Urinary bladder (tissue), 3 donors: ENCODE measurements around the genes PRDX5 and MAP4K2.

DNA sequence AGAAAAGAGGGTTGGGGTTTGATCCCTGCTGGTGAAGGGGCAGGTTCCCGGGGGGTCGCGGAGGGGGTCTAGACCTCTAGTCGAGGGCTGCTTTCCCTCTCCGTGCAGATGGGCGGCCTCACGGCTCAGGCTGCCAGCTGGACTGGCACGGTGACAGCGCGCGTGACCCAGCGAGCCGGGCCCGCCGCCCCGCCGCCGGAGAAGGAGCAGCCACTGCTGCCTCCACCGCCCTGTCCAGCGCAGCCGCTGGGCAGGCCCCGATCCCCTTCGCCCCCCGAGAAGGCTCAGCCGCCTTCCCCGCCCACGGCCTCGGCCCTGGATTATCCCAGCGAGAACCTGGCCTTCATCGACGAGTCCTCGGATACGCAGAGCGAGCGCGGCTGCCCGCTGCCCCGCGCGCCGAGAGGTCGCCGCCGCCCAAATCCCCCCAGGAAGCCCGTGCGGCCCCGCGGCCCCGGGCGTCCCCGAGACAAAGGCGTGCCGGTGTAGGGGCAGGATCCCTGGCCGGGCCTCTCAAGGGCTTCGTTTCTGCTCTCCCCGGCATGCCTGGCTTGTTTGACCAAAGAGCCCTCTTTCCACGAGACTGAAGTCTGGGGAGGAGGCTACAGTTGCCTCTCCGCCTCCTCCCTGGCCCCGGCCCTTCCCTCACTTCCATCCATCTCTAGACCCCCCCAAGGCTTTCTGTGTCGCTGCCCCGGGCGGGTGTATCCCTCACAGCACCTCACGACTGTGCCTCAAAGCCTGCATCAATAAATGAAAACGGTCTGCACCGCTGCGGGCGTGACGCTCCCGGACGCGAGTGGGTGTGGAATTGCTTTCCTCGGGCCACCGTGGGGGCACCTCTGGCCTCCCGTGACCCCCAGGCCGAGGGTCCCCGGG lies 681 bp upstream of the CATSPERZ start:
- PRO-cap: unidirectional peak, plus-strand start at position 192 of the sequence
- RAMPAGE, long total RNA: no peak

DNA sequence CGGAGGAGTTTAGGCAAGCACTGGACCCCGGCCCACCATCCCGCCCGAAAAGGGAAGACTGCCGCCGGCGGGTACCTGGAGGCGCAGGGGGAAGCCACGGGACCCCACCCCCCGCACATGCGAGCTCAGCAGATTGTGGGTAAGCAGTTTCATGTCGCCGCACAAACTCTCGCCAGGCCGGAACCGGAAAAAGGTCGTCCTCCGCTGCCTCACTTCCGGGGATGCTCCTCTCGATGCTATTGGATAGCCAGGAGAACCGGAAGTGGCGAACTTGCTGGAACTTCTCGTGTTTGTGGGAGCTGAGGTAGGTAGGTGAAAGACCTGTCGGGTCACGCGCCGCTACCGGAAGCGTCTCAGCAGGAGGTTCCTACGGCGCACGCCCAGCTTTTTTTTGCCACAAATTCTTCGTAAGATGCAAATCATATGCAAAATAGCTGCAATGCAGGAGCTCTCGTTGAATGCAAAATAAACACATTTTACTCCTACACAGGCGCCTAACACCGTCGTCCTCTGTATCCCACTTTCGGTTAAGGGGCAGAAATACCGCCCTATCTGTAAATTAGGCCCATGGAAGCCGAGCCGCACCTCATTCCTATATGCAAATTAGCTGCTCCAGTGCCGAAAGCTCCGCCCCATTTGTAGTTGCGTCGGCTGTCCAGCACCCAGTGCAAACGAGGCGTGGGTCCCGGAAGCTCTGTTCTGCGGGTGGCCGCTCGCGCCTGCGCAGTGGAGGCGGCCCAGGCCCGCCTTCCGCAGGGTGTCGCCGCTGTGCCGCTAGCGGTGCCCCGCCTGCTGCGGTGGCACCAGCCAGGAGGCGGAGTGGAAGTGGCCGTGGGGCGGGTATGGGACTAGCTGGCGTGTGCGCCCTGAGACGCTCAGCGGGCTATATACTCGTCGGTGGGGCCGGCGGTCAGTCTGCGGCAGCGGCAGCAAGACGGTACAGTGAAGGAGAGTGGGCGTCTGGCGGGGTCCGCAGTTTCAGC lies at the start of gene PRDX5:
PRDX5 (plus strand) TSS at position 748 of the 983 bp plus-strand sequence.
- PRO-cap: bidirectional peak, plus-strand start at position 304 of the sequence, minus-strand start at position 168 of the sequence; bidirectional peak, plus-strand start at position 777 of the sequence, minus-strand start at position 701 of the sequence
- RAMPAGE, long total RNA: start-site peak on the minus strand centred at position 161 of the sequence, 98 bp wide, 2,655 and 4,921 reads in 2 replicates; start-site peak on the plus strand centred at position 833 of the sequence, 172 bp wide, 909 and 582 reads in 2 replicates

DNA sequence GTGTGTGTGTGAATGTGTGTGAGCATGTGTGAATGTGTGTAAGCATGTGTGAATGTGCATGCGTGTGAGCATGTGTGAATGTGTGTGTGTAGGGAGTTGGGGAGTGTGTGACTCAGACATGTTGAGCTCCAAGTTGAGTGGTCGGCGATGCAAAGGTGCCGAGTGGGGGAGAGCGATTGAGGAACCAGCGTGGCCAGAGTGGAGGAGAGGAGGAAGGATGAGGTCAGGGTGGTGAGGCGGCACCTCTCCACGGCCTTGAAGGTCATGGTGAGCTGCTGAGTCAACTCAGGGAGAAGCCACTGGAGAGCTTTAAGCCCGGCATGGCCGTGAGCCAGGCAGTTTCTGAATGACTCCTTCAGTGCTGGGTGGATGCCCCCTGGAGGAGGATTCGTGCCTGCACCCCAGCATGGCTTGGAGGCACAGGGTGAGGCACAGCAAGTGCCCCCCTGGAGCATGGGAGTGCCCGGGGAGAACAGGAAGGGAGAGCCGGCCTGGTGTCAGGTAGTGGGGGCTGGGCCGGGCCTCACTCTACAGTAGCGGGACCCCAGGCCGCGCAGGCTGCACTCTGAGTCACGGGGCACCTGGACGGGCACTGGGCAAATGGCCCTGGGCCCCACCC lies 8.3 kb upstream of the CCDC88B start:
- PRO-cap: no peak
- RAMPAGE, long total RNA: no peak

DNA sequence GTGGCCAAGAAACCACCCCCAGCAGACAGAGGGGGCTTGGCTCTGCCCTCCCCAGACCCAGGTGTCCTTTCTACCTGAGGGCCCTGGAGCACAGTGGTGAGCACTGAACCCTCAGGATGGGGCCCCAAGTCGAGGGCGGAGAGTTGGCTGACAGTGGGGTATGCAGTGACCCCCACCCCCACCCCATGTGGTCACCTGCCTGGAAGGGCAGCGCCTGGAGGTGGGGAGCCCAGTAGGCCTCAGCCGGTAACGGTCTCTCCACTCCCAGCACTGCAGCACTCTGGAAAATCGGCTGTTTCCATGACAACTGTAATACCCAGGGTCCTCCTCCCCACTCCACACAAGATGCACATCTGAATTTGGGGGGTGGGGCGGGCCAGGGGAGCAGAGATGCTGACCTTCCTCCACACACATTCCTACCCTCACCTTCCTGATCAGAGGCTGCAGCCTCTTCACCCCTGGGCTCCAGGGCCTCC lies 46.2 kb downstream of the SLC22A12 start:
- PRO-cap: no peak
- RAMPAGE, long total RNA: no peak

DNA sequence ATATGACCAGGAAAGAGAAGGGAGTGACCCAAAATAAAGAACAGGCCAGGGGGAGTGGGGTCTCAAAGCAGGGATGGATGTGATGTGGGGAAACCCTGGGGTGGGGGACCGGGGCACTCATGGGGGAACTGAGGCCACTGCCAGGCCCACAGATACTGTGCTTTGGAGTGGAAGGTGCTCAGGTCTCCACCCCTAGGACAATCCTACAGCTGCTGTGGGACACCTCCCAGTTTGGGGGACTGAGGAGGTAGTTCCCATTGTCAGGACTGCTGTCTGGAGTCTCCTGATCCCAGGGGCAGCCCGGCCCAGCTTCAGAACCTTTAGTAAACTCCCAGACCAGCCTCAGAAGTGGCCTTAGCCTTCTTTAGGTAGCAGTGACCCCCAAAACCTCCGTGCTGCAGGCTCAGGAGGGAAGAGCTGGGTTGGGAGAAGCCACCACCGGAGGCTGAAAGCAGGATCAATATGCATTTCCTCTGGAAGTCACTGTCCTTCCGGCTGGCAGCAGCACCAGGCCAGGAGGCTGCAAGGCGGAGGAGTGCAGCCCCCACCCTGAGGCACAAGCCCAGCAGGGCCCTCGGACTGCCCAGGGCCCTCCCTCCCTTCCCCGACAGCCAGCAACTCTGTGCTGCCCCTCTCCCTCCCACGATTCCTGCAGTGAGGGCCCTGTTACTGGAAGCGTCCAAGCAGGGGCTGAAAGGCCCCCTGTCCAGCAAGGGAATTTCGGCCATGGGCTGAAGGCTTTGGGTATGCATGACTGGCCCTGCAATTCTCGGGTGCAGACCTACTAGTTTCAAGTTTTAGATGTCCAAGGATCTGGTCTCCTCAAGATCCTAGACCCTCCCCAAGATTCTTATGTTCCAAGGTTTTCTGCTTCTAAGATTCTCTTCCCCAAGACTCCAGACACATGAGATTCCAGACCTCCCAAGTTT lies 3.2 kb upstream of the NRXN2 start:
- PRO-cap: no peak
- RAMPAGE, long total RNA: no peak

GRCh38 chr11:64745696-64746522 lies 2.0 kb upstream of the RASGRP2 start:
- PRO-cap: unidirectional peak, minus-strand start at chr11:64745726; bidirectional peak, plus-strand start at chr11:64746309, minus-strand start at chr11:64746093
- RAMPAGE, long total RNA: no peak

- PRO-cap: bidirectional peak, plus-strand start at chr11:64777827, minus-strand start at chr11:64777695
- RAMPAGE, long total RNA: no peak
Observed at GRCh38 chr11:64777287-64778253, 772 bp downstream of the SF1 start.

- PRO-cap: bidirectional peak, plus-strand start at chr11:64803302, minus-strand start at chr11:64803136; bidirectional peak, plus-strand start at chr11:64803771, minus-strand start at chr11:64803616
- RAMPAGE, long total RNA: no peak
Observed at GRCh38 chr11:64802771-64803939, at the start of gene MAP4K2. Gene MAP4K2 (minus strand): TSS chr11:64803214.

DNA sequence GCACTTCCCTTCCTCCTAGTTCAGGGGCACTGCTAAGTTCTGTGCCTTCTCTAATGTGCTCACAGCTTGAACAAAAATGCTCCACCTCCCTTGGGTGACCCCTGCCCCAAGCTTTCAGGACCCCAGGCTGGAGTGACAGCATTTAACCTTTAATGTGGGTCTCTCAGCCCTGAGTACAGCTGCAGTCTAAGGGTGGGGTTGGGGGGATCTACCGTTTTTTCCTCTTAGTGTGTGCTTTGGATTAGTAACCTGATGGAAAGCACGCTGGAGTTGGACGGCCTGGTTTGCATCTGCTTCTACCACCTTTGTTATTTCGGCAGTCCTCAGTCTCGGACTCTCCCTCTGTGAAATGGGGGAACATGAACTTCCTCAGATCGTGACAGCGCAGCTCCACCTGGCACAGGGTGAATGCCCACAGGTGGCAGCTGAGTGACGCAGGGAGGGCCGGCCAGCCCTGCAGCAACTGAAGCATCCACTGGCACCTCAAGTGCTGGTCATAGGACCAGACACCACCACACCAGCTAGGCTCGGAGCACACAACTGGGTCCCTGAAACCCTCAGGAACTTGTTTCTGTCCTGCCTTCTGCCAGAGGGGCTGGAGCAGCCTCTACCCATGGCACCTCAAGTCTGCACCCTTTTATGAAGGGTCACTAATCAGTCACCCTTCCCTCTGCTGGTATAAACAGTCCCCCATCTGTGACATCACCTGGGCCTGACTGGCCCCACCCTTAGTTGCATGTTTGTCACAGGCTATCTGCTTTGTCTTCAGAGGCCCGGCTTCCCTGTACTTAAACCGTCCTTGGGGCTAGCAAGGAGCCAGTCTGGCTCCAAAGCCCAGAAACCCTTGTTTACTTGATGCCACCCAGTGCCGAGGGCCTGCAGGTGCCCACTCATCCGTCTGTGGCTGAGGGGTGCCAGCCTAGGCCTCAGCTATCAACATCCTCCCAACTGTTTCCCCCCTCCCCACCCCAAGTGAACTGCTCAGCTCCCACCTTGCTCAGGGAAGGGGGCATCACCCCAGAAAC lies 7.4 kb upstream of the CDC42BPG start:
- PRO-cap: no peak
- RAMPAGE, long total RNA: no peak

DNA sequence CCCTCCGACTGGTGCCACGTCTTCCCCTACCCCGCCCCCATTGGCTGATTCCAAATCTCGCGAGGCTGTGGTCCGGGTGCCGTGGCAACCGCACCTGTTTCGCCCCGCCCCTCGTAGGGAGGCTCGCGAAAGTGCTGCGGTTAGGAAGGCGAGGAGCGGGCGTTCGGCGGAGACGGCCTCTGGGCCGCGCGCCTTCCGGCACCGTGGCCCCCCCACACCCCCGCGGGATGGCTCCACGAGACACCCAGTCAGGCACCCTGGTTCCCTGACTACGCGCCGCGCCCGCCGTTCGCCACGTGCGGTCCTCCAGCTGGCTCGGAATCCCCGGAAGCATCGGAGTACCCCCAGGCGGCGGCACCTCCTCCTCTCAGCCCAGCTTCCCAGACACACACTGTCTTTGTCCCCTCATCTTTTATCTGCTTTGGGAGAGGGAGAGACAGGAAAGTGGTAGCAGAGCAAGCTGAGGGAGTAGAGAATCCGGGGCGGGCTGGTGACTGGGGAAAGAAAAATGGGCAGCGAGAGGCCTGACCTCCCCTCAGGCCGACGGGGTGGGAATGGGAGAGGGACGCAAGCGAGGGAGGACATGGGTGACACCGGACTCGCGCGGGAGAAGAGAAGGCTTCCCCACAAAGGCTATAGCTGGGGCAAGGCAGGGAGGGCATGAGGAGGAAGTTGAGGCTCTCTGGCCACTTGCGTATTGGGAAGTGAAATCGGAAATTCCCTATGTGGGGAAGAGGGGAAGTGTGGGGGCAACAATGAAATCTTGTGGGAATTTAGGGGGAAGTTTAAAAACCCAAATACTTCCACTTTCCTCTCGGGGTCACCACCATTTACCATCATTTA lies 541 bp upstream of the EHD1 start:
- PRO-cap: bidirectional peak, plus-strand start at position 143 of the sequence, minus-strand start outside the sequence
- RAMPAGE, long total RNA: no peak

DNA sequence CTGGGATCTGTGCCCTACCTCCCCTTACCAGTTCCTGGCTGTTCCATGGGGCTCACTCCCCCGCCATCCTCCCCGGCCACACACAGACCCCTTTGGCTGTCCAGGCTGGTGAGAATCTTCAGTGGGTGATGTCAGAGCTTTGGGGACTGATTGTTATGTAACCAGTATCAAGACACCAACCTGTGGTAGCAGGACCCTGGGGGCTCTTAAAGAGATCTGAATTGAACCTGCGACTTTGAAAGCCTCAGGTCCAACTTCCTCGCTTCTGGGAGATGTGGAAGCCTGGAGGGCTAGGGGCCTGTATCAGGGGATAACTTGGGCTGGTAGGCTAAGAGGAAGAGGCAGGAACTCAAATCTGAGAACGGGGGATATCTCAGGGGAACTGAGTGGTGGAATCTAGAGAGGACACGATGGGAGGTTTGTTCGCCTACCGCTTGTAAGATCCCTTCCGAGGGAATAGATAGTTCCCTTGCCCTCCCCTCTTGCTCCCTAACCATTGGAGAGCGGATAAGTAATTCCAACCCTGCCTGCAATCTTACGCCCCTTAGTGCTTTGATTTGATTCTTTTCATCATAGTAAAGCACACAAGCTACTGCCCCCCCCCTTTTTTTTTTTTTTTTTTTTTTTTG lies 1.3 kb upstream of the EHD1 start:
- PRO-cap: no peak
- RAMPAGE, long total RNA: no peak

DNA sequence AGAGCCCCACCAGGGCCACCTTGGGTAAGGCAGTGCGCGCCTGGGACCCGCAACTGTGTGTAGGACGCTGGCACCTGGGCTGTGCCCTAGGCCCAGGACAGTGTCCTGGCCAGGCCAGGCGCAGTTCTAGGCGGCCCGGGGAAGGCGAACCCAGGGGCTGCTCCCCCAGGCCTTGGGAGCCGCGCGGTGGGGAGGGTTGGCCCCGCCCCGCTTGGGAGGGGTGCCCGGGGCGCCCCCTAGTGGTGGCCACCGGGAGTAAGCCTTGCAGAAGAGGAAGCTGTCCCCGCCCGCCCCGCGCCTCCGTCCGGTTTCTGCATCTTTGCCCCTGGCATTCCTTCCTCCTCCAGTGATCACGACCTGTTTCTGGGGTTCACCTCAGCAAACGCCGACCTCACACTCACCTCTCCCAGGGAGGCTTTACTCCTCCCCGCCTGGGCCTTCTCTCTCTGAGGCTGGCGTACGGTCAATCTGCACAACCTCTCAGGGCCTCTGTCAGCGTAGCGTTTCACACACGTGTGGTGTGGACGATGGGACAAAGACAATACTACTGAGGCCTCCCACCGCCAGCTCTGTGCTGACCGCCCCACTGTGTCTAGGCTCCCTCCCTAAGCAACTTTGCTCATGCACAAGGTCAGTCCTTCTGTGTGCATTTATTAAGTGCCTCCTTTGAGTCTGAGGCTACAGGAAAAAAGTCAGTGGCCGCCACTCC lies 9.6 kb upstream of the EHD1 start:
- PRO-cap: no peak
- RAMPAGE, long total RNA: no peak

DNA sequence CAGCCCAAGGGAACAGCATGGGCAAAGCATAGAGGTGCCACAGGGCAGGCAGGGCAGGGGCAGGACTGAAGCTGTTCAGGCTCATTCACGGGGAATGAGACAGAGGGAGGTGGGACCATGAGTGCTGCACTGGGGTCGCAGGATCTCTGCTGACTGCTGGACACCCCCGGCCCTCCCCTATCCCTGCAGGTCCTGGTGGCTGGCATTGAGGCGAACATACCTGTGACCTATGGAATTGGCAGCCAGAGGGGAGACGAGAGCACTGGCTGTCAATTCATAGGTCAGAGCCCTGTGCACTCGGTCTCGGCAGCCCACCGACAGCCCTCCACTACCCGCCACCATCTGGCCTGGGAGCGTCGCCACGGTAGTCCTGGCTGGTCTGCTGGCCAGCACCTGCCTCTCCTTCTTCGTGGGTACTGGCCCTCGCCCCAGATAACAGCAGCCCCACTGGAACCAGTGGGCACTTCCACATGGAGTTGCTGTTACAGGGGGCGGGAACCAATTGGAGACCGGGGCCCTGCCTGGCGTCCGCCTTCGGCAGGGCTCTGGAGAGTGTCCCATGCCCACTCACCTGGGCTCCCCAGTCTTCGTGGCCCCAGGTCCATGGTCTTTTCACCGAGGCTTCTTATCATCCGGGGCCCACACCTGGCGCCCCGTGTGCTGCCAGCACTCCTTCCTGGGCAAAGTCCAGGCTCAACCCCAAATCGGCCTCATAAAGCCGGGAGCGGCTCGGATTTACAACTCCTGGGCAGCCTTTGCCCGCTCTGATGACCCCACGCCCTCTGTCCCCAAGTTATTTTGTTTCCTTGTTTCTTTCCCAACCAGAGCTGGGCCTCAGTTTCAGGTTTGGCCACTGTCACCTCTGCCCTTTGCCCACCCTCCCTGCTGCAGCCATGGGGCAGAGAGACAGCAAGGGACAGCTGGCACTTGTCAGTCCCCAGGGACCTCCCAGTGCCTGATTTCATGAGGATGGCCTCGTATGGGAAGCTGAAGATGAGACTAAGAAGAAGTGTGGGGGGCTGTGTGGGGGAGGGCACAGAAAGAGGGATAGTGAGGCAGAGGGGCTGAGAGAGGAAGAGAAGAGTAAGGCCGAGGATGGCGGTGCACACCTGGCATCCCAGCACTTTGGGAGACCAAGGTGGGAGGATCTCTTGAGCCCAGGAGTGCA lies 12.9 kb upstream of the EHD1 start:
- PRO-cap: no peak
- RAMPAGE, long total RNA: no peak

DNA sequence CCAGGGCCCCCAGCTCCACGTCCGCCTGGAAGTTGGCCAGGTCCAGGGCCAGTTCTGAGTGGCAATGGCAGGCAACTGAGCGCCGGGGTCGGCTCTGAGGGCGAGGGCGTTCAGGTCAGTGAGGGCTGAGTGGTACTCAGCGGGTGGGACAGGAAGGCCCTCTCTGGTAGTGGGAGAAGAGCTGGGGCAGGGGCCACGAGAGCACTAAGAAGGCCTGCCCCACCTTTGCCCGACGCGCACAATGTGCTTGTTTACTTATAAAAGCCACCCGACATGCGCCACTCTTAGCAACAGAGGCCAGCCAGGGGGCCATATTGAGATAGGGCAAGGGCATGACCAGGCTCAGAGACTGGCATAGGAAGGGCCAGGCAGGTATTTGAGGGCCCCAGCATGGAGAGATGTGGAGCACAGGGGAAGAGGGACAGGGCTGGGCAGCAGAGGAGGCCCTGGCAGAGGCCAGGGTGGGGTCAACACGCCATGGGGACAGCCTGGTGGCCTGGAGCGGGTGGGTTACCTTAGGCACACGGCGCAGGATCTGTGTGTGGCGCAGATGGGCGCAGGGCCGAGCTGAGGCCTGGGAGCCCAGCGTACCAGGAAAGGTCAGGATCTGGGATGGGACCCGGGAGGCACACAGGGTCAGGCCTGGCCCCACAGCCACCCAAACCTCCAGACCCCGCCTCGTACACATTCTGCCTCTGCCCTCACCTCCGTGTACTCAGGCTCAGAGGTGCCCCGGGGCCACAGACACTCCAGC lies 6.7 kb downstream of the ATG2A start:
- PRO-cap: no peak
- RAMPAGE, long total RNA: no peak

DNA sequence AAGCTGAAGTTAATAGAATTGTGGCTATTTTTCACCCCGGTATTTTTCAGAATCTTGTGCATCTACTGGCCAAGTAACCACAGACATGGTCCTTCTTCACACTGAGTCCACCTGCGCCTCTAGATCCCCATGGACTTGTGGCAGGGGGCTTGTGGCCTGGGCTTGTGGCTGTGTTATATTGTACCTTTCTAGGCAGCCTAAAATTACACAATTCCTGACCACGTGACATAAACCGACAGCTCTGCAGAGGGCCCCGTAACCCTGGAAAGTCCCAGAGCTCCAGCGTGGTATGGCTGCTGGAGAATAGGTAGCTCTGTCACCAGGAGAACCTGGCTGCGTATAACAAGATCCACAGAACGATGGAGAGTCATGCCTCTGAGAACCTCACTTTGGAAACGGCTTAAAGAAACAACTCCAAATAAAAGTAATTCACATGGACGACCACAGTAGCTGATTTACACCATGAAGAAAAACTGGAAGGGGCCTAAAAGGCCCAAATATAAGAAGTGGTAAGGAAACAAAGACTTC lies 11.0 kb upstream of the NAALADL1 start:
- PRO-cap: no peak
- RAMPAGE, long total RNA: no peak

DNA sequence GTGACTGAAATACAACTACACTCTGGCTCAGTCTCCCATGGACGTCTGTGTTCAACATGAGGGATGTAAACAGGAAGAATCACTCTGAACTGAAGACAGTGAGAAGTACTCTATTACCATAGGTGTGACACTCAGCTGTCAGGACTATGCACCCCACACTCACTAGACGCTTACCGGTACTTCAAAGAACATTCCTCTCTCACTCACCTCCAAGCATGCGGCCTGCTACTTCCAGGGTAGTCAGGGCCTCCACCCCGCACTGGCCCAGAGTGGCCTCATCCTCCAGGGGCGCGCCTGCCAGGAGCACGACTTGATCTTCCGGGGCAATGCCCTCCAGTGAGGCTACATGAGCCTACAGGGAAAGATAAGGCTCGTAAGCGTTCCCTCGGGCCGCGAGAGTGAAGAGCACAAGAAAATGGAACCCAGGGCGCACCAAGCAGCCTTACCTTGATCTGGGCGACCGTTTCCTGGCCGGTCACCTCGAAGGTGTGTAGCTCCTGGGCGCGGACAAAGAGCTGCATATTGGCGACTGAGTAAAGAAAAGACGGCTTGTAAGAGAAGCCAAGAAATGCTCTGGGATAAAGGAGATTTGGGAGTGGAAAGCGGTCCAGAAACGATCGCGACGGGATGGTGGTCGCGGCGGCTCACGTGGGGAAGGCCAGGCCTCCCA lies 506 bp downstream of the FAU start:
- PRO-cap: no peak
- RAMPAGE, long total RNA: no peak

DNA sequence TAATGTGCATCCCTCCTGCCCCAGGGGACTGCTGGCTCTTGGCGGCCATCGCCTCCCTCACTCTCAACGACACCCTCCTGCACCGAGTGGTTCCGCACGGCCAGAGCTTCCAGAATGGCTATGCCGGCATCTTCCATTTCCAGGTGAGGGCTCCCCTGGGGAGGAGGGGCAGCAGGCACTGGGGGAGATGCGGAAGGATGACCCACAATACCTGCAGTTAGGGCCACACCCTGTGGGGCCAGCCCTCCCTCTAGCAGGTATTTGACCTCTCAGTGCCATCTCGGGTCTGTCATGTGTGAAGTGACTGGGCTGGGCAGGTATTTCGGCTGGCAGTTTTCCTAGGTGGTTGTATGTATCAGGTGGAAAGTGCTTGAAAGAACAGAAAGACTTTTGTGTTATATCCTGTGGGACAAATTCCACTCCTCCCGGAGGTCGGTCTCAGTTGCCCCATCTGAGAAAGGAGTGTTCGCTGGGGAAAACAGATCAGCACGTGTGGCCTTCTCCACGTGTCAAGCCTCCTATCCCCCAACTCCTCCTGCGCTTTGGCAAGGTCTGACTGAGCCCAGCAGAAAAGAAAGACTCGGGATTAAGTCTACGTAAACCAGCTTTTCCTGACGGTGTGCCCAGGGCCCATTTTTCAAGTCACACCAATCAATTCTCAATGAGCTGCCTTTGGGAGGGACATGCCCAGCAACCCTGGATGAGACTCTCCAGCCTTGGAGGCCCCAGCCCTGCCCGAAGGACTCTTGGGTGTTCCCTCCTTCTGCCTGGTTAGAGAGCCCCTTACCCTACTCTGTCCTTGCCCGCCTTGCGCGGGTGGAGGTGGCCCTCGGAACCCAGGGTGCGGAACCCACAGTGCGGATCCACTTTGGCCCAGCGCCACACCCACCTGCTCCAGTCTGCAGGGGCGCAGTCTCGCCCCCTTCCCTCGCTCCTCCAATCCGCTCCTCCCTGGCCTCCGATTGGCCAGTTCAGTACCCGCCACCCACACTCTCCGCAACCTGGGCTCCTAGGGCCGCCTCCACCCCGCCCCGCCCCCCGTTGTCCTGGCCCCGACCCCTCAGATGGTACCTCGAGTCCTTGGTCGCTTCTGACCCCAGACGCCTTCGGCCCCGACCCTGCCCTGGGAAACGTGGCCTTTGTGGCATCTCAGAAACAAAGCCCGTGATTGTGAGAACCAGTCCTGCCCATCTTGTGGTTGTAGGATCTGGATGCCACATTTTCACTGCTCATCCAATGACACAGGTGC lies 2.1 kb downstream of the CAPN1 start:
- PRO-cap: no peak
- RAMPAGE, long total RNA: no peak

DNA sequence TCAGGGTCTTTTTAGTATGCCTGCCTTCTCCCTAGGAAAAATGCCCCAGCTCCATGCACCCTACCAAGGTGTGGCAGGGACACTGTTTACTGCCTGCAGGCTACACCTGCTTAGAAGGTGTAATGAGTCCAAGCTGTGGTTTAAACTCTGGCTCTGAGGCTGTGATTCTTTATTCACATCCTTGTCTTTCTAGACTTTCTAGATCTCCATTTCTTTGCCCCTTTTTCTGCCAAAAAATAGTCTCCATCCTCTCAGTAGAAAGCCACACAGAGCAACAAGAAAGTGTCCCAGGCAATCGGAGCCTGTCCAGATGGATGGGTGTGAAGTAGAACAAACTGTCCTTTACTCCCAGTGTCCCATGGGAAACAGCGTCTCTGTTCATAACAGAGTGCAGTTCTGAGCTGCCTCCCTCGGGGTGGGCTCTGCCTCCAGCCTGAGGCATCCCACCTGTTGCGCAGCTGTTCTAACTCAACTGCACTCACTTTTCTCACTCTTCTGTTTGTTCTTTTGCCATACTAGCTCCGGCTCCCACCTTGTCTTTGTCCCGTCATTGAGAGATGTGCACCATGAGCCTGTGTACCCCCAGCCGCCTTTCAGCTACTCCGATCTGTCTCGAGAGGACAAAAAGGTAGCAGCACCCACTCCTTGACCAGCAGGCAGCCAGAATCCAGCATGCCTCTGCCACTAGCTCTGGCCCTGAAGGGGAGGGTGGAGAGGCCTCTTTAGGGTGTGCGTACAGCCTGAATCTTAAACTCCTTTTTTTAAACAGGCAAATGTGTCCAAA lies 20.8 kb upstream of the CDC42EP2 start:
- PRO-cap: no peak
- RAMPAGE, long total RNA: no peak

GRCh38 chr11:65322445-65322946 lies 7.8 kb downstream of the CDC42EP2 start:
- PRO-cap: no peak
- RAMPAGE, long total RNA: no peak

DNA sequence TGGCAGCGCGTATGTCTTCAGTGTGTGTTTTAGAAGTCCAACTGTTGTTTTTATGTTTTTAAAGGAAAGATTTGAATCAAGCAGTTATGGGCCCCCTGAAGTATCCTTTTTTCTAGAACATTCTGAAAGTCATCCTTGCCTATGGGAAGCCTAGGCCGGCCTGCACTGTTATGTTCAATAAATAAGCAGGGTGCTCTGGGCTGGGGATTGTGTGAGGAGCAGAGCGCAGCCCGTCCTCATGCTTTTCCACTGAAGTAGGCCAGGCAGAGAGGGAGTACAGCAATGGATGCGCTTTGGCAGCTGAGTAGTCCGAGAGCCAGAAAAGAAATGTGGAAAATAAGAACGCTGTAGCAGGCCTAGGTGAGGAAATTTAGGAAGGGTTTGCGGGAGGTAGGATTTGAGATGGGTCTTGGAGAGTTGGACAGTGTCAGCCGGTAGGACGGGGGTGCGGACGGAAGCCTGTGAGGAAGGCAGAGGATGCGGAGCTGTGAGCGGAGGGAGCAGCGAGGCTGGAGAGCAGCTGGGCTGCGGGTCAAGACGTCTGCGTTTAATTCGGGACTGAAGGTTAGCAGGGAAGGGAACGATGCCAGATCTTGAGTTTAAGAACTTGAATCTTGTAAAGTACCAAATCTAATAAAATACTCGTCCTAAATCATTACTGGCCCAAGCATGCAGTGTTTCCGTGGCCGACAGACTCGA lies 794 bp upstream of the TIGD3 start:
- PRO-cap: no peak
- RAMPAGE, long total RNA: no peak